ENCODE data around the gene UGT1A5.

DNA sequence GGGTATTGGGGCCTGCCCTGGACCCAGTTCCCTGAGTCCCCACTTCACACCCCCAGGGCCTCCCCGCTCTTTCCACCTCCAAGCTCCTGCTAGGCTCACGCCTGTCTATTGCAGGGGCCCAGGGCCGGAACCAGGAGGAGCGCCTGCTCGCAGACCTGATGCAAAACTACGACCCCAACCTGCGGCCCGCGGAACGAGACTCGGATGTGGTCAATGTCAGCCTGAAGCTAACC lies 302 bp downstream of the CHRNG start:
- PRO-cap = no peak

DNA sequence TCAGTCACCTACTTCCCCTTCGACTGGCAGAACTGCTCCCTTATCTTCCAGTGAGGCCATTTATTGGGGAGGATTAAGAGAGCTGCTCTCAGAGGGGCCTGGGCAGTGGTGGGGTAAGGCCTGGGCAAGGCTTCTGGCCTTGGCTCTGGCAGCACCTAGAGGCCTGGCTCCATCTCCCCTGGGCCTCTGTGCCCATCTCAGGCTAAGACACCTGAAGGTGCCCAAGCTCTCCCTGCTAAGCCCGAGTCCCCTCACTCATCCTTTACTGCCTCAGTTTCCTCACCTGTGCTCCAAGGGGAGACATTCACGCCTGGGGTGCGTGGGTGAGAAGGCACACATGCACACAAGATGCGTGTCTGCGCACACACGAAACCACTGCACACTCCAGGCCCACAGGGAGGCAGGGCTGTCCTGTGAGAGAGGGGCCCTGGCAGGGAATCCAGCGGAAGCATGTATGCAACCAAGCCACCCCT lies 2.0 kb downstream of the CHRNG start:
- PRO-cap = no peak

- PRO-cap = no peak
Measured at GRCh38 chr2:232573619-232574240, 23.2 kb downstream of the EIF4E2 start.

GRCh38 chr2:232792731-232793459 lies 16.5 kb upstream of the KCNJ13 start:
- PRO-cap = no peak

DNA sequence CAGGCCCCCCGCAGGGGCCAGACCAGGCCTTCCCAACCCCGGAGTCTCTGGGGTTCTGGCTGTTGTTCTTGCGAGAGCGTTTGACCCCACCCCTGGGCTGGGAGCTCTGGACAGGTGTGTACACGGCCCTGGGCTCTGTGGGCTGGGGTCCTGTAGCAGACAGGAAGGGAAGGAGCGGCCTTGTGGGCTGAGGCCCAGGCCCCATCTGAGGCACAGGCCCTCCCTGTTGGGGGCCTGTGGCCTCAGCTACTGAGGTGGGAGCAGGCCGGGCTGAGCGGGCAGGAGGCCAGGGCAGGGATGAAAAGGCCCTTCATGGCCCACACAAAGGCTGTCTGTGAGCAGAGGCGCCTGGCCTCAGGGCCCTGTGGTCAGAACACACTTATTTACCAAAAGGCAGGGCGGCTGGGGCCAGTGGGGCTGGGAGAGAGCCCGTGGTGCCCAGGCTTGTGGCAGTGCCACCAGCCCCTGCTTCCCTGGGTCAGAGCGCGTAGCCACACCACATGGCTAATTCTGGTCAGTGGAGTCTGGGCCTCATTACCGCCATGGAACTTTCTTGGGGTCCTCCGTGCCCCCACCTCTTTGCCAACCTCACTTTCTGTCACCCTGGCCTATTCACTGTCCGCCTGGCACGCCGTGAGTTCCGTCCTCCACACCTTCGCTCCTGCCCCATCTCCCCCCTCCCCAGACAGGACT lies 2.1 kb downstream of the SNORC start:
- PRO-cap = no peak

DNA sequence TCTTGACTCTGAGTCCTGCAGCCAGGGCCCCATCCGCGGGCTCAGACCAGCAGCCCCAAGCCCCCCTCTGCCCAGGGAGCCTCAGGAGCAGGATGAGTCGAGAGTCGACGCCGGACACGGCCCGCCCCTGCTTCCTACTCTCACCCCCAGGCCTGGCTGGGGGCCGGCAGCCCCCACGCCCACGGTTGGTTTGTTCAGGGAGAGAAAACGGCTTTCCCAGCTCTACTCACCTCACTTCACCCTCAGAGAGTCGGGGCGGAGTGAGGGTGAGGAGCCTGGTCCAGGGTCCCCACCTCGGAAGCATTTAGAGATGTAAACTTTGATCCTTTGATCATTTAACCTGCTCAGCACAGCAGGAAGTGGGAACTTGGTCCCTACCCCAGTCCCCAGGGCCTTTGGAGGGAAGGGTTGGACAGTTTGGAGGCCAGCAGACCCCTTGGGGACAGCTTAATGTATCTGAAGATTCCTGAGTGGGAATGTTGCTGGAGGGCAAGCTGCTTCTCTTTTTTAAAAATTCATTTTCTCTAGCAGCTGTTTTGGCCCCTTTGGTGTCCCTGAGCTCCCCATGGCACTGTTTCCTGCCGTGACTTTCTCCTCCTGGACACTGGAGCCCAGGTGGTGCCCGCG lies 7.1 kb downstream of the SNORC start:
- PRO-cap = no peak

DNA sequence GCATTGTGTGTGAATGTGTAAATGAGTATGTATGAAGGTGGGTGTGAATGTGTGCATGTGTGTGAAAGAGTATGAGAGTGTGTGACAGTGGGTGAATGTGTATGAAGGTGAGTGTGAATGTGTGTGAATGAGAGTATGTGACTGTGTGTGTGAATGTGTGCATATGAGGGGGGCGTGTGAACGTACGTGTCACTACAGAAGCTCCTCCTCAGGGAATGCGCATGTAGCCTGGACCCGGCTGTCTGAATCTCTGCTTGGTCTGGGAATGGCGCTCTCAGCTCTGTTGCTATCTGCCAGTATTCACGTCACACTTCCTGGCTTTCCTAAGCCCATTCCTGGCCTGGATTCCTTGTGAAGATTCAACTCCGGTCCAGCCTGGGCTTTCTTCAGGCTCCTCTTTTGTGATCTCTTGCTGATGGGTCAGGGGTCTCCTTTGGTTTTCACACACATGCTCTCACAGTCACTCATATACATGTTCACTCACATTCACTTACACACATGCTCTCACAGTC lies 29.1 kb downstream of the SNORC start:
- PRO-cap = unidirectional peak, minus-strand start at position 256 of the sequence

DNA sequence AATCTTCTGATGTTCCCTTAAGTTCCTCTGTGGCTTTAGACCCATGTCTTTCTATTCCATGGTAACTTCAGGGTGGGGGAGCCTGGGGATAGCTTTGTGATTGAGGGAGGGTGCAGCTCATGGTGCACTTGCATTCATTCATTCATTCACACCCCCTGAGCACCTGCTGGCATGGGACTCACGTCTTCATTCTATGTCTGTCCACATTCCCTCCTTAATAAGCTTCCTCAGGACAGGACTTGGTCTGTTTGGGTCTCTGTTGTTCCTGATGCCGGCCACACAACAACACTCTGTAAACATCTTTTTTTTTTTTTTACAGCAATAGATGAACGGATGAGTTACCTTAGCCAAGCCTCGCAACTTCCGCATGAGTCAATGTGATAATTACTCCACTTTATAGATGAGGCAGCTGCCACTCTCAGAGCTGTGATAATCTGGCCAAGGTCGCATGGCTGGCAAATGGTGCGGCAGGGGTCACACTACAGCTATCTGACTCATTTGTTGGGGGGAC lies 33.4 kb downstream of the NGEF start:
- PRO-cap = no peak

- PRO-cap = no peak
Measured at GRCh38 chr2:233082198-233082539, 22.0 kb downstream of the INPP5D start.

- PRO-cap = no peak
Measured at GRCh38 chr2:233133222-233133915, 73.2 kb downstream of the INPP5D start.

DNA sequence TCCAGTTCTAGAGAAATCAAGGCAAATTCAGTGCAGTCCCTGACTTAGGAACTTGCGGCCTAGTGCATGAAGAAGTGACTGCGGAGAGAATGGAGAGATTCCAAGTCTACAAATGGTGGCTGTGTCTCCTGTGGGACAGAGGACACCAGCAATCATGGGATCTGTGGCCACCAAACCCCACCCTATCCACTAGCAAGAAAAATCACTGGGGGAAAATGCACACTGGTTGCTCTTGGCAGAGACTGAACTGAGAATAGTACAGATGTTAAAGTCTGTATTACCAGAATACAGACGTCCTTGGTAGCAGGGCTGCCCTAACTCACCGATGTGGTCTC lies 55.1 kb upstream of the ATG16L1 start:
- PRO-cap = no peak

GRCh38 chr2:233271696-233272313 lies 20.3 kb downstream of the ATG16L1 start:
- PRO-cap = no peak

DNA sequence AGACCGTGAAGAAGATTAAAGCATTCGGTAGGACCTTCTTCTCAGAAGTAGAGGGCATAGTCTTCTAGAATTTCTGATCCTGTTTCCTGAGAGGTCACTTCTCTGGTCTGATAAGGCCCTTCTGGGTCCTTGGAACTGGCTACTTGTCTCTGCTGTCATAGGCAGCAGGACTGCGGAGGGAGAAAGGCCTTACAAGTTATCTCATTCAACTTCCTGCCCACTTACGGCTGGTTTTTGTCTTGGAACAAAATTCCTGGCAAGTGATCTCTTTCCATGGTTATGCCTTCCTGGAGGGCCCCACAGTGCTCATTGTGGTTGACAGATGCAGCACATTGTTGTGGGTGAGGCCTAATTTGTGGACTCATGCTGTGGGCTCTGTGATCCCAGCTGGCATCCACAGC lies 21.9 kb downstream of the SAG start:
- PRO-cap = no peak

DNA sequence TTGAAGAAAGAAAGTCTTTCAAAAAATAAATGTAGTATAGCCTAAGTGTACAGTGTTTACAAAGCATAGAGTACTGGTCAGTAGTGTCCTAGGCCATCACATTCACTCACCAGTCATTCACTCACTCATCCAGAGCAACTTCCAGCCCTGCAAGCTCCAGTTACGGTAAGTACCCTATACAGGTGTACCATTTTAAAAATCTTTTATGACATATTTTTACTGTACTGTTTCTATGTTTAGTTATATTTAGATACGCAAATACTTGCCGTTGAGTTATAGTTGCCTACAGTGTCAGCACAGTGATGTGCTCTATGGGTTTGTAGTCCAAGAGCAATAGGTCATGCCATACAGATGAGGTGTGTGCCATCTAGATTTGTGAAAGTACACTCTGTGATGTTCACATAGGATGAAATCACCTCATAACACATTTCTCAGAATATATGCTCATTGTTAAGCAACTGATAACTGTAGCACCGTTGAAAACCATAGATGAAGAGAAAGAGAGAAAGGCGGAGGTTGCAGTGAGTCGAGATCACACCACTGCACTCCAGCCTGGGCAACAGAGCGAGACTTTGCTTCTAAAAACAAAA lies 9.3 kb downstream of the DGKD start:
- PRO-cap = no peak

DNA sequence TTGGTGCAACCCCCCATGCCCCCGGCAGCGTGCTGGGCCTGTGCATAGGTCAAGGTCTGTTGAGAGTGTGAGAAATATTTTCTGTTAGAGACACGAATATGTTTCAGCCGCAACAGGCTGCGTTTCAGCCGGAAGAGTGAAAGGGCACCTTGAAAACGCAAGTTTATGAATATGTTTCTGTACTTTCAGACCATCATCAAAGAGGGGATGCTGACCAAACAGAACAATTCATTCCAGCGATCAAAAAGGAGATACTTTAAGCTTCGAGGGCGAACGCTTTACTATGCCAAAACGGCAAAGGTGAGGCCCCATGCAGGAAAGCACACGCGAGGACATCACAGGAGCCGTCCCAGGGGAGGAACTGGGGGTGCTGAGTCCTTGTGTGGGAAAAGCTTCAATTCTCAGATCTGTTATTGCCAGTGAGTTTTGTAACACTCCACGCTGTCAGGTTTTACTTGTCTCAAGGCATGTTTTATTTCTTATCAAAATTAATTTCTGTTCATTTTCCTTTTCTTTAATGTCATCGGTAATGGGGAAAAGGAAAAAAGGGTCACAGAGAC lies 33.9 kb downstream of the DGKD start:
- PRO-cap = no peak

GRCh38 chr2:233396931-233397469 lies 42.7 kb downstream of the DGKD start:
- PRO-cap = no peak

- PRO-cap = no peak
Measured at GRCh38 chr2:233481491-233482328, 84.9 kb downstream of the USP40 start.

DNA sequence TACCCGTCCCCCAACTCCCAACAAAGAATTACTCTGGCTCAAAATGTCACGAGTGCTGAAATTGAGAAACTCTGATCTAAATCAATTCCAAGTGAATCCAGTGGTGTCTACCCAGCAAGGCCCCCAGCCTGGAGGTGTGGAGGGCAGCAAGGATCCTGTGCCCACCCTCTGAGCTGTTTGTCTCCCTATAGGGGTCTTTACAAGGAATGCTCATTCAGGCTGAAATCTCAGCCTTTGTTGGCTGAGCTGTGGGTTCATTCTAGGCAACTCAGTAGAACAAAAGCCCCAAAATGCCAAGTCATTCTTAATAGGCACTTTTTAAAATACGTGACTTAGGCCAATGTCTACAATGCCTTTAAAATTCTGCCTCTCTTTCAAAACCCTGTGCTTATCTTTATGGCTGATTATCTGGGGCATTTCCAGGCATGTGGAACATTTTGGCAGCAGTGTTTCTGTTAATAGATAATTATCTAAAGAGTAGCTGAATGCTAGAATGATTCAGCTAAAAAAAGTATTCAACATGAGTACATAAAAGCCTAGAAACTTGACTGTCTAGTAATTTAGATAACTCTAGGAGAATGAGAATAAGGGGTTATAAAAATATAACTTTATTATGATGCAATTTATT lies 7.4 kb downstream of the UGT1A6 start:
- PRO-cap = no peak

DNA sequence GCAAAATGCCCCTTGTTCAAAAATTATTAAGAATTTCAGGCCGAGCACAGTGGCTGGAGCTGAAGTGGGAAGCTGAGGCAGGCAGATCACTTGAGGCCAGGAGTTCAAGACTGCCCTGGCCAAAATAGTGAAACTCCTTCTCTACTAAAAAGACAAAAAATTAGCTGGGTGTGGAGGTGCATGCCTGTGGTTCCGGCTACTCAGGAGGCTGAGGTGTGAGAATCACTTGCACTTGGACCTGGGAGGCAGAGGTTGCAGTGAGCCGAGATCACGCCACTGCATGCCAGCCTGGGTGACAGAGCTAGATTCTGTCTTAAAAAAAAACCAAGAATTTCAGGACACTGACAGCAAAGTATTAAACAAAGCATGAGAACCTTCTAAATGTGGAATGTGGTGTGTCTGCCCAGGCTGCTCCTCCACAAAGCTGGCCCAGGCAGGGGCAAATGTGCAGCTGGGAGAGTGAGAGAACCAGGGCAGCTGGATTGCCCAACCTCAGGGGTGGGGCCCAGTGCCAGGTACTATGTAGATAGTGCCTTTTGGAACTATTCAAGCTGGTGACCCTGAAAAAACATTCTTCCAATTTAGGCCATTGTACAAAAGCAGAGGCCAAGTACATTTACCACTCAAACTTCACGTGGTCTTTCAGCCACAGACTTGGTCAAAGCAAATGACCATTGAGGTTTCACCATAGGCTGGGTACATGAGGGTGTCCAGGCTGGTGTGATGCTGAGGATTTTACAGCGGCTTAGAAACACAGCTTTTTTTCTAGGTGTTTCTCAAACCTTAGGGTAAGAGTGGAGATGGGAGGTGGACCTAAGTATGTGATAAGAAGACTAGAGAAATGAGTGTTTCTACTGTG lies 6.7 kb upstream of the UGT1A5 start:
- PRO-cap = no peak

- PRO-cap = no peak
Measured at GRCh38 chr2:233712361-233713093, at the start of gene UGT1A5. TSS of gene UGT1A5 (plus strand) at chr2:233712907.